Karpas-422 (cell line): ENCODE results near the genes MRPL44 and SERPINE2.

DNA sequence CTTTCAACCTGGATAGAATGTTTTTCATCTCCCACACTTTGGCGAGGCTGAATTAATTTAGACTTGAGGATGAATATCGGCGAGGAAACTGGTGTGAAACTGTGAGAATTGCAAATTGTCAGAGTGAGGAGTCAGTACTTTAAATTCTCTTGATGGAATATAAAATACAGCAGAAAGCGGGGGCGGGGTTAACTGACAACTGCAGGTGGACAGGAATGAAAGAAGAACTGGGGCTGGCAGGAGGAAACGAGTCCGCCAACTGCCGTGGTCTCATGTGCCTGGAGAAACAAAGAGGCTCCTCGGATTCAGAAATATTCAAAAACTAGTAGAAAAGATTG is 44.2 kb downstream of the MOGAT1 start:
- PRO-cap, result no peak
- RAMPAGE, long total RNA, result no peak

- PRO-cap, result no peak
- RAMPAGE, long total RNA, result no peak
Measured at GRCh38 chr2:222791808-222792335, 69.0 kb upstream of the ACSL3 start.

GRCh38 chr2:223611073-223611459 is 8.9 kb upstream of the SCG2 start:
- PRO-cap, result no peak
- RAMPAGE, long total RNA, result no peak

DNA sequence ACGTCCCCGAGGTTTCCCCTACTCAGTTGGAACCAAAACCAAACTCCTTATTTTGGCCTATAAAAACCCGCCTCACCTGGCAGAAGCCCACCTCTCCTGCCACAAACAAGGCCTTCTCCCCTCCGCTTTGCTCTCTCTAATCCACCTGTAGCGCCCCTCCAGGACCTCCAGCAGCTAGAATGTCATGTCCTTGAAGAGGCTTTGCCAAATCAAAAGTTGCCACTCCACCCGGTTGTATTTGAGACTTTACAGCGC is 681 bp downstream of the AP1S3 start:
- PRO-cap, result no peak
- RAMPAGE, long total RNA, result no peak

- PRO-cap, result bidirectional peak, plus-strand start at chr2:223957458, minus-strand start at chr2:223957259
- RAMPAGE, long total RNA, result no peak
Measured at GRCh38 chr2:223956892-223957936, at the start of gene MRPL44. Gene MRPL44 (plus strand): TSS chr2:223957463.

GRCh38 chr2:223959507-223960169 is 2.4 kb downstream of the MRPL44 start:
- PRO-cap, result no peak
- RAMPAGE, long total RNA, result no peak

GRCh38 chr2:224038874-224040257 is at the start of gene SERPINE2:
Gene SERPINE2 (minus strand): TSS chr2:224039286.
- PRO-cap, result no peak
- RAMPAGE, long total RNA, result no peak

- PRO-cap, result no peak
- RAMPAGE, long total RNA, result no peak
Measured at GRCh38 chr2:224072217-224072662, 33.2 kb upstream of the SERPINE2 start.

GRCh38 chr2:224211644-224212176 is 172.6 kb upstream of the SERPINE2 start:
- PRO-cap, result unidirectional peak, minus-strand start at chr2:224211922
- RAMPAGE, long total RNA, result no peak

GRCh38 chr2:224379164-224379632 is 22.7 kb downstream of the FAM124B start:
- PRO-cap, result no peak
- RAMPAGE, long total RNA, result no peak

- PRO-cap, result no peak
- RAMPAGE, long total RNA, result no peak
Measured at GRCh38 chr2:224412046-224412414, 10.1 kb upstream of the FAM124B start.

- PRO-cap, result no peak
- RAMPAGE, long total RNA, result no peak
Measured at GRCh38 chr2:224448983-224449520, 47.1 kb upstream of the FAM124B start.

GRCh38 chr2:224523167-224523987 is 61.8 kb downstream of the CUL3 start:
- PRO-cap, result no peak
- RAMPAGE, long total RNA, result no peak

DNA sequence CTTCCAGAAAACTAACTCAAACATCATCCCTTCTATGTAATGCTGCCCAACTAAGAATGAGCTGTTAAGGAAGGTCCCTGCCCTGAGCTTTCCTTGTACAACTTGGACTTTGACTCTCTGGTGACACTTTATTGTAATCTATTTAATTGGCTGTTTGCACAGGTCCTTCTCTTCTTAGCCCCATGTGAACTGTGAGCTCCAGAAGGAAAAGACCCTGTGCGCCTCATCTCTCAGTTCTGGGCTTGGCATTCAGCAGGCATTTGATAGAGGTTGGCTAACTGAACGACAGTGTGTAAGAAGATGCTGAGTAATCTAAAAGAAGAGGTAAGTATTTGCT is 60.6 kb upstream of the CCDC195 start:
- PRO-cap, result no peak
- RAMPAGE, long total RNA, result no peak

GRCh38 chr2:224835282-224835798 is 119.2 kb upstream of the CCDC195 start:
- PRO-cap, result no peak
- RAMPAGE, long total RNA, result no peak

DNA sequence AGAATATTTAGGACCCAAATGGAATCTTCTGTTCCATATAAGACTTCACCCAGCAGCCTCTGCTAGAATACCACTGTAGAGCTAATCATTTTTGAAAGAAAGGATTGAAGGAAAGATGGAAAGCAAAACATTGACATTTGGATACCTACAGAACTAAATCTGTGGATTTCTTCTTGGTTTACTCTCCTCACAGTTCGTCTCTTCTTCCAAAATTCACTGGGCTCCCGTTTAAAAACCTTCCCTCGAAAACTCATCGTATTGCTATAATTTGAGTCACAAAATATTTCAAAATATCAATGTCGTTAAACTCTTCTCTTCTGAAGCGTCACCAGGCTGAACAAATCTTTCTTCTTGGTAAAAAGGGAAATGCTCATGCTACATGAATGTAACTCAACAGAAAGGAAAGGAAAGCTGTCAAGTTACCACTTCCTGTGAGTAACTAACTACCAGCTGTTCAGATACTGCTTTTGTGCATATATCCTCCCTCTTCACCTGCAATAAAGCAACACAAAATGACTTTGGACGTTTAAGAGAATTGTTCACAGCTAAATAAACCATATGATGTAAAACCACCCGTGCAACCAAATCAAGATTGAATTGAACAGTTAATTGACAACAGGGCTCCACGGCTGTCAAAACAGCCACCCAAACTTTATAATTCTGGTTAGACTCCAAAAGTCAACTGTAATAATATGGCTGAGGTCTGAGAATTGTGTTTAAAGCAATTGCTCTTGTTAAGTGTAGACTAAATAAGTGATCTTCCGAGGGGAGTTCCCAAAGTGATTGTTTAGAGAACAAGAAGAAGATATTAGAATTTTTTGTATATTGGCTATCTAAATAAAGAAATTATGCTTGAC is 95.3 kb downstream of the DOCK10 start:
- PRO-cap, result no peak
- RAMPAGE, long total RNA, result no peak

GRCh38 chr2:224947555-224948092 is 94.6 kb downstream of the DOCK10 start:
- PRO-cap, result no peak
- RAMPAGE, long total RNA, result no peak

GRCh38 chr2:224983768-224984400 is 58.4 kb downstream of the DOCK10 start:
- PRO-cap, result no peak
- RAMPAGE, long total RNA, result no peak

- PRO-cap, result no peak
- RAMPAGE, long total RNA, result no peak
Measured at GRCh38 chr2:224986199-224986923, 55.9 kb downstream of the DOCK10 start.

GRCh38 chr2:225125098-225125399 is 82.8 kb upstream of the DOCK10 start:
- PRO-cap, result no peak
- RAMPAGE, long total RNA, result no peak